Measurements from ENCODE around the genes CEP120 and CSNK1G3.

DNA sequence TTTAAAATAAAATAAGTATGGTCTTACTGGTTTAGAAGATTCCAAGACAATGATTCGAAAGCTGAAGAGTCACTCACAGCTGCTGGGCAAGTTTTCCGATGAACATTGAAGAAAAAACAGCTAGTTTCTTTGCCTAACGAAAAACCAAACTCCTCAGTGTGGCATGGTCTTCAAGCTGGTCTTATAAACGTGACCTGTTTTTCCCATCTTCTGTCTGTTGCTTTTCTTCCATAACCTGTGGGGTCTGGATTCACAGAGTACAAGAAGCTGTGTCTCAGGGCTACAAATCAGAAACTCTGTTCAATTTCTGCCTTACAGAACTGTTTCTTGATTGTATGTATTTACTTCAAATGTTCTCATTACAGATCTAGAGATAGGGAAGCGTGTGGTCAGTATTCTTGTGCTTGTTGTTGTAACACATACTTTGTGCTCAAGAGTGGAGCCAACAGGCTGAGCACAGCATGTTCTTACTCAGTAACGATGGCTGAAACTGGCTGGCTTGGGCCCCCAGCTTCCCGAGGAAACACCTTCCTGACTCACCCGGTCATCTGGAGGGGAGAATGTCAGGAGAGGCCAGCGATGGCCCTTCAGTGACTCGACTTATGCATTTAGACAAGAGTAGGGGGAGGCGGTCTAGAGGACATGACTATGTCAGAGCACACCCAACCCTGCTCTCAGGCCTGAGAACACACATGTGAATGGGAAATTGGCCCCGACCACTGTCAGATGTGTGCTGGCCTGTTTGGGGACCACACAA, 5.2 kb upstream of the ENSG00000250803 start:
- RRBS = no CpG with 5 or more reads among the region's 12 CpGs

GRCh38 chr5:123089937-123090987, 1.2 kb downstream of the PRDM6 start:
- RRBS = 16% methylated on average over 49 of the region's 116 CpGs

DNA sequence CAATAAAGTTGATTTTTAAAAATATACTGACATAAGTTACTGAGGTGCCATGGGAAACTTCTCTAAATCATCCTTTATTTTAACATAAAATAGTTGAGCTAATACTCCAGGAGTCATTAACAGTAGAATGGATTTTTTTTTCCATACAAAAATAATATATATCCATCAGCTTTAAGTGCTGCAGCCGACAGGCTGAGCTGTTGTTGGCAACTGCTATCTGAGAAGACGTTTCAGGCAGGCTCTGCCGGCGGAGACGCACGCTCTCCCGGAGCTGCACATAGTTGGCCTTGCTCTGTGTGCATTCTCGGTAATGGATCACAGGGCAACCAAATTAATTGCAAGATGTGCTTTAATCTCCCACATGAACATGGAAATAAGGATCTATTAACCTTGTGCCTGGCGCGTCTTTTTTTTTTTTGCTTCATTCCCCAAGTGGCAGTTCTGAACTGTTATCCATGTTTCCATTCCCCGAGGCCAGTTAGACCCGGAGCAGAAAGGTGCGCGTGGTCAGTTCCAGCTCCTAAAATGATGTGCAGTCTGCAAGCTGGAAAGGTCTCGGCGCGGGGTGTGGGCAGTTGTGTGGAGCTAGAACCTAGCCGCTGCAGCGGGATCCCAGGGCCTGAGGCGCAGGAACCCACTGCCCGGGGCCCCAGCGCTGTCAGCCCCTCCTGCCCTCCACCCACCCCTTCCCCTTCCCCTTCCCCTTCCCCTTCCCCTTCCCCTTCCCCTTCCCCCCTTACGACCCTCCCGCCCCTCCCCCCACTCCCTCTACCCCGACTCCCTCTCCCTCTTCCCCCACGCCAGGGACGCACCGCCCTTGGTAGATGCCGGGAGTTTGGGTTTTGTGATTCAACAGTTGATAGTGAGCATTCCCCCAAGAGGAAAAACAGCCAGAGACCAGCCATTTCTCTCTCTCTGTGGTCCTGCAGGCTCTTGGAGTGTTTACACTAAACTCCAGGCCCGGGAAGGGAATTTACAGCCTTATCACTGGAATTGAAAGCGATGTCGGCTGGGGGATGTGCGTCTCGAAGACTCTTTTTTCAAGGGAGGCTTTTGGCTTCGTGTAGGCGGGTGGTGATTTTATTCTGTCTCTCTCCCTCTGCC, 137.9 kb downstream of the CEP120 start:
- RRBS = no CpG with 5 or more reads among the region's 36 CpGs

DNA sequence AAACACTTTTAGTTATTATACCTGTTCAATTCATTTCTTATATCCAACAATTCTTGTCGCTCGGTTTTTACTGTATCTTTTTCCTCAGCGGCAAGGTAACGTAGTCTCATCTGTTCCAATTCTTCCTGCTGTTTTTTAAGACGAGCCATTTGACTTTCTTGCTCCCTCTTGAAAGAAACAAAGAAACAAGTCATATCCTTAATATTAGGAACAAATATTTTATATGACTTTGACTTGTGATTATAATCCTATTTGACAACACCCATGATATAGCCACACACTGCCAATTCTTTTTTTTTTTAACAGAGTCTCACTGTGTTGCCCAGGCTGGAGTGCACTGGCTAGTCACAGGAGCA, 73.3 kb downstream of the CEP120 start:
- RRBS = no CpG with 5 or more reads among the region's 5 CpGs

GRCh38 chr5:123423074-123423768, at the start of gene CEP120:
Gene CEP120, minus strand, starts transcription at chr5:123423403.
- RRBS = under 1% methylated on average over 8 of the region's 52 CpGs

DNA sequence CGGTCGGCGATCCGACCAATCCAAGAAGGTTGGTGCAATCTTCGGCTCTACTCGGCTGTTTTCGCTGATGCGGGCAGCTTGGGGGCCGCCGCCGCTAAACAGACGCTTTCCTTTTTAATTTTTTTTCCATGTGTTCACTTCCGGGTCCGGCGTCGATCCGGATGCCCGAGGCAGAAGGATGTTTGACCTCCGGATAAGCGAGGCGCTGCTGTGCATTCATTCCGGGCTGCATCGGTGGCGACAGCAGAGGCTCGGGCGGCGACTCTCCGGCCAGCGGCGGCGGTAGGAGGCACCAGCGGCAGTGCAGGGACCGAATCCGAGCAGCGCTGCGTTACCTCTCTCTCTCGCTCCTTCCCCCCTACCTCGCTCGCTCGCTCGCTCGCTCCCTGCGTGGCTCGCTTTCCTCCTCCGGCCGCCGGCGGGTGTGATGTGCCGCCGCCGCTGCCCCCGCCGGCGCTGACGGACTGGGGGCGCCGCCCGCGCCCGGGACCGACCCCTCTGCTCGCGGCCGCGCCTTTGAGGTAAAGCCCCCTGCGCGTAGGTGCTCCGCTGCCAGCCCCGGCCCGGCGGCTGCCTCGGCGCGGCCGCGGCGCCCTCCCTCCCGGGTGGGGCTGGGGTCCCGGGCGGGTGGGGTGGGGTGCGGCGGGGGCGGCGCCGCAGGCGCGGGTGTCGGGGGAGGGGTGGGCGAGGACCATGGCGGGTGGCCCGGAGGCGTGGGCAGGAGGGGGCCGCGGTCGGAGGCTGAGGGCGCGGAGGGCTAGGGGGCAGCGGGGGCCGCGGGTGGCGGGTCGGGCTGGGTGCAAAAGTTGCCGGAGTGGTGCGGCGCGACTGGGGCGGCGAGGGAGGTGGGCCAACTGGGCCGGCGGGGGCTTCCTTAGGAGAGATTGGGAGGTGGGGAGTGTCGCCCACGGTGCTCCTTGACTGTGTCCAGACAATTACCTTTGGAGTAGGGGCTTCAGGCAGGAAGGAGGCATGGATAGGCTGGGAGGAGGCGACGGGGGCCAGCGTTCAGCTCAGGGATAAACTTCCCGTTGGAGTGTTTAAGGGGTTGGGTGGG, at the start of gene CSNK1G3:
Gene CSNK1G3, plus strand, starts transcription at position 128 of the 1,057 bp plus-strand sequence.
- RRBS = 1% methylated on average over 56 of the region's 116 CpGs

DNA sequence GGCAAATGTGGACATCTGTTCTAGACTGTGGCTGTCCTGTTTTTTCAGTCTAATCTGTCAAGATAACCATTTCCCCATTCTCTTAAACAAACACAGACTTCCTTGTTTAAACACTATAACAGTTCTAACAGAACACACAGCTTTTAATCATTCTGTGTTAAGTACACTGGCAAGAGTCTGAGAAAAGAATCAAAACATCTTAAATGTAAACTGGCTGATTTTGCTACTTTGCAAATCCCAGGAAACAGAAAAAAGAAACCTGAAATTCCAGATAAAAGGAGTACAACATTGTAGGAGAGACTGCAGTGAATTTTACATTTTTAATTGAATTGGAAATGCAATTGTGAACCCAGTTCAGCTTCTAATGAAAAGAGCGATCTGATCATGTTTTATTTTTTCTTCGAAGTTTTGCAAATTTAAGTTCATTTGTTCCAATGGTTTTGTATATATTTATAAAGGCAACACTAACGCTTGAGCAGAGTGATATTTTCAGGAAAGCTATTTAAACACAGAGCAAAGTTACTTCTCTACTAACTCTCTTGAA, 146.6 kb downstream of the ZNF608 start:
- RRBS = no CpG with 5 or more reads among the region's 3 CpGs

DNA sequence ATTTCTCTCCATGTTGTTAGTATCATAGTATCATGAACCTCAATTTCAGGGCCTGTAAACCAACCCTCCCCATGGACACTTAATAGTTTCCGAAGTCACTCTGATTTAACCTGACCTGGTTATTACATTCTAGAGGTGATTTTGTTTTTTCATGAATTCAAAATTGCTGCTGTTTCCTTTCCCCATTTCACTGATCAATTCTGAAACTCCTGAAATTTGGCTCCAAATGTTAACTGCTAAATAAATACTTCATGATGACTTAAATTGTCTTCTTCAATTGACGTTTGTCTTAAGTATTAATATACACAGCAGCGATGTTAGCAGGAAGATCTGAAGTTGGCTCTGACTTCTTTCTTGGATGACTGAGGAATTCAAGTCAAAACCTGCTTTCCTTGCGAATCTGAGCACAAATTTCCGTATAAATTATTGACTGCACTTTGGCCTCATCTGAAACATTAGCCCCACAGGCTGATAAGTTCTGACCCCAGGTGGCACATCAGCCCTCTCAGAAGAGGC, 84.5 kb downstream of the ZNF608 start:
- RRBS = no CpG with 5 or more reads among the region's 5 CpGs

GRCh38 chr5:124706653-124707459, 39.6 kb downstream of the ZNF608 start:
- RRBS = no CpG with 5 or more reads among the region's 15 CpGs

GRCh38 chr5:124738587-124739975, 7.4 kb downstream of the ZNF608 start:
- RRBS = no CpG with 5 or more reads among the region's 18 CpGs

GRCh38 chr5:124742676-124743210, 3.7 kb downstream of the ZNF608 start:
- RRBS = no CpG with 5 or more reads among the region's 3 CpGs

GRCh38 chr5:124743531-124743933, 2.9 kb downstream of the ZNF608 start:
- RRBS = no CpG with 5 or more reads among the region's 5 CpGs

DNA sequence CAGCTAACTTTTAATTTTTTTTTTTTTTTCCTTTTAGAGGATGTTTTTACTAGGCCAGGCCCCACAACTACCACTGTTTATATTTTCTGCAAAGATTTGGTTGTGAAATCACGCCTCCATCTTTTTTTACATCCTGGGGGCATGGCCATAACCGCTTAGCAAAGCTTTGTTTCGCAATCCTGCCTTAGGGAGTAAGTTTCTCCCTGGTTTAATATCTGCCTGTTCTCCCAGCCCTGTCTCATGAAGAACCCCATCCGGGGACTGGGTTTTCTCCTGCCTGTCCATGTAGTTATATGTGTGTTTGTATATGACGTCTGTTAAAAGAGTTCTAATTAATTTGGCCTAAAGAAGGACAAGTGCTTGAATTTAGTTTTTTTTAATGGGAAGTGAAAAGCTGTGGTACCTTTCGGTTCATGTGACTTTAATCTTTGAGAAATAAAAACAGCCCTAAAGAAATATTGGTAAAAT, 217.2 kb upstream of the ZNF608 start:
- RRBS = no CpG with 5 or more reads among the region's 6 CpGs

- RRBS = 29% methylated on average over 1 of the region's 5 CpGs
These were observed 48.7 kb downstream of the TEX43 start for GRCh38 chr5:126680020-126680731.

DNA sequence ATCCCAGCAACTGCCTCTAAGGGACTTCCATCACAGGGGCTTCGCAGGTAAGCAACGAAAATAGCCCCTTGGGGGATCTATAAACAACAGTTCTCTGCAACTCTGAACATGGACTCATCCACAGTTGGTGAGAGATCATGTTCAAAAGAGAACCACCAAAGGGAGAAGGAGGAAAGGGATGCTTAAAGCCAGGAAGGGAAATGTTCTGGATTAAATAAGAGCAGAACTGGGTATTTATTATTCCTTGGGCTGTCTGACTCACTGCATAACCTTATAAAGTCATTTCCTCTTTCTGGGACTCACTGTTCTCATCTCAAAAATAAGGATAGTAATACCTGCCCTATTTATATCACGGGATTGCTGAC, 11.2 kb upstream of the MARCHF3 start:
- RRBS = no CpG with 5 or more reads among the region's 3 CpGs

GRCh38 chr5:127229163-127229955, 61.2 kb upstream of the MEGF10 start:
- RRBS = 63% methylated on average over 20 of the region's 62 CpGs

GRCh38 chr5:127290966-127291234, 304 bp downstream of the MEGF10 start:
- RRBS = 88% methylated on average over 4 of the region's 15 CpGs

- RRBS = no CpG with 5 or more reads among the region's 24 CpGs
These were observed 318 bp upstream of the PRRC1 start for GRCh38 chr5:127517070-127517573.

DNA sequence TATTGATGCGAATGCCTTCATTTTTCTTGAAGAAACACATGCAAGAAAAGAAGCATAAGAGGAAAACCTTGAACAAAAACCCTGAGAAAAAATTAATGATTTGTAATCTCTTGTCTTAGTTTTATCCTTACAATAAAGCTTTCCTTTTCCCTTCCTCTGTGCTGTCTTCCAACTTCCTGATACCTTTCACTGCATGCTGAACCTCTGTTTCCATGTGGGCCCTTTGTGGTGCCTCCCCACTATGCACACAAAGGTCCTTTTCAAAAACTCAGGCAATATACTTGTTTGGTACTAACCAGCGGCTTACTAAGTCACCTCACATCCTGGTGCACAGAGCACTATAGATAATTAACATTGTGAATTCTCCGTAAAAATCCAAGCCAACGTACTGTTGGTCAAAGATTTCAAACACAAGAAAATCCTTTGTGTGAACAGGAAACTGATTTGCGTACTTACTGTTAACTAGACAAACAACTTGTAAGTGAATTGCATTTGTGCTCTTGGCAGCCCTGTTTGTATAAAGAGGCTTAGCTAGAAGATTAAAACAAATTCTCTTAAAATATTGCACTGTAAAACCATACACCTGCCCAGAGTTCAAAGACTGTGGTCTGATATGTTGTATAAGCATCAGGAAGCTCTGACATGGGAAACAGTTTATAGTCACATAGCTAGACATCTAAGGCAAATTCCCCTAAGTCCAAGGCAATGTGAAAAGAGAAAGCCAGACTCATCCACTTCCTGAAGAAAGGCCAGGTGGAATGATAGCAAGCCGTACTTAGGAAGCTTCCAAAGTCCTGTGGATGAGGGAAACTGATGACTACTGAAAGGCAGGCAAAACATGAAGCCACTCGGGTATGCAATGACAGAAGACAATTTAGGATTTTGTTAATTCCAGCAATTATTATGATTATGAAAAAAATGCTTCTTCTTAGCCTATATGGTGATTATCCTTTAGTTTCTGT, 125.1 kb upstream of the SLC12A2 start:
- RRBS = no CpG with 5 or more reads among the region's 7 CpGs

DNA sequence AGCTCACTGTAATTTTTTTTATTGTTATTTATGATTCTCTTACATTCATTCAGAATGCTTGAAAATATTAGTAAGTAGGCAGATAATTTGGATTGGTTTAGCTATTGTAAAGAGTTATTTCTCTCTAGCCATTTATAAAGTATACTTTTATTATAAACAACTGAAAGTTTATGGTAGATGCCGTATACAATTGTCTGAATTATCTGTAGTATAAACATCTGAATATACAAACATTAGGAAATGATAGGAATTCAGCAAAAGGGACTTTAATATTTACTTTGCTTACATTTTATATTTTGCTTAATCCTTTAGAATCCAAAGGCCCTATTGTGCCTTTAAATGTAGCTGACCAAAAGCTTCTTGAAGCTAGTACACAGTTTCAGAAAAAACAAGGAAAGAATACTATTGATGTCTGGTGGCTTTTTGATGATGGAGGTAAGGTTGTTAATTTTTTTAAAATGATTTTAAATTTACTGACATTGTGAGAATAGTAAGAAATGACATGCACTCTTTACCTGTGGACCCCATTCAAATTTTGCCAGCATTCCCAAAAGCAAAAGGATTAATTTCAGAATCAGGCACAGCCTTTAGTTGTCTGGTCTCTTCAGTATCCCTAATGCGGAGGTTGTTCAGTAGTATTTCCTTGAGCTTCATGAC, 94.8 kb downstream of the SLC12A2 start:
- RRBS = no CpG with 5 or more reads among the region's 2 CpGs